ENCODE results near the gene IGFBP2.

DNA sequence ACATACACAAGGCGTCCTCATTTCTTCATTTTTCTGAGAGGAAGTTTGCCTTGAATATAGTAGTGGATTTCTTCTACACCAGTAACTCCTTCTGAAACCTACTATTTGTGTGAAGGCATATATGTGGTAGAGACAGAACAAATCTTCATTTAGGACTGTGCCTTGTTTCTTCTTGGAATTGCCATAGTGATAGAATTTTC lies 3.1 kb upstream of the FN1 start:
- RRBS: no CpG with 5 or more reads among the region's 1 CpG

DNA sequence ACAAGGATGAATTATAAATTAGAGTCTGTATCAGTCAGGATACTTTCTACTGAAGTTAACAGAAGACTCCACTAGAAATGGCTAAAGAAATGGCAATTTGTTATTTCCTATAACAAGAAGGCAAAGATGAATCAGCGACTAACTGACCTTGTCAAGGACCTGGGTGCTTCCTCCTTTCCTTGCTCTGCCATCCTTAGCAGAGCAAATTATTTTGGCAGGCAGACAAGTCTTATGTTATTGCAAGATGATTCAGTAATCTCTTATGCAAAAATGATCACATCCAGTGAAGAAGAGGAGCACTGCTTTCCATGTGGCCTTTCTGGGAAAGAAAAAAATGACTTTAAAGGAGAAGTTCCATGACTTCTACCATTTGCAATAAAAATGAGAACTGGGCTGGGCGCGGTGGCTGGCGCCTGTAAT lies 265.0 kb upstream of the FN1 start:
- RRBS: no CpG with 5 or more reads among the region's 4 CpGs

DNA sequence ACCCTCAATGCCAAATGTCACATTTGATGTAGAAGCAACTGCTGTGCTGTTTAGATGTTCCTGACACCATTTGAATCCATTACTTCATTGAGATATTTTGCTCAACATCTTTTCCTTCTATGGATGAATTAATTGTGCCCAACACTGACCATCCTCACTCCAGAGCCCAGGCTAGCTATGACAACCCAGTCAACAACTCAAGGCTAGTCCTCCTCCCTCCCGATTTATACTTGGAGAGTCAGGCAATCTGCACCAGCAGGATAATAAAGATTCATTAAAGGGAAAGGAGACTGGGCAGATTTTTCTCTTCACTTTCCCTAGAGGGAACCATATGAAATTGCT lies 240.2 kb downstream of the MREG start:
- RRBS: no CpG with 5 or more reads among the region's 1 CpG

GRCh38 chr2:215900354-215900688 lies 113.0 kb downstream of the MREG start:
- RRBS: no CpG with 5 or more reads among the region's 3 CpGs

GRCh38 chr2:216048616-216049006 lies 33.0 kb downstream of the PECR start:
- RRBS: no CpG with 5 or more reads among the region's 7 CpGs

DNA sequence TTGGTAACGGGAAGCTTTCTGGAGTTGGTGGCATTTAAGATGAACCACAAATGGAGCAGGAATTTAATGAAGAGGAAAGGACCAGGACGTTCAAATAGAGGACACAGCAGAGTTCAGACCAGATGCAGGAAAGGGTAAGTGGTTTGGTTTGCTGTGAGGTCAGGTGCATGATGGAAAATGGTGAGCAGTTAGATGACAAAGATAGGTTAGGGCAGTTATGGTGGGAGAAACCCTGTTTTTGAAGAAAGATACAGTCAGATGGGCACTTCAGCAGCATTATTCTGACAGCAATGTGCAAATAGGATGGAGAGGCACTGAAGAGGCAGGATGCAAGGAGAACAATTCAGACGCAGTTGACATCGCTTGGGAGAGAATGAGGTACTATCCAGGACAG lies 111.5 kb downstream of the XRCC5 start:
- RRBS: no CpG with 5 or more reads among the region's 4 CpGs

GRCh38 chr2:216372709-216373362 lies 553 bp upstream of the MARCHF4 start:
- RRBS: no CpG with 5 or more reads among the region's 6 CpGs

DNA sequence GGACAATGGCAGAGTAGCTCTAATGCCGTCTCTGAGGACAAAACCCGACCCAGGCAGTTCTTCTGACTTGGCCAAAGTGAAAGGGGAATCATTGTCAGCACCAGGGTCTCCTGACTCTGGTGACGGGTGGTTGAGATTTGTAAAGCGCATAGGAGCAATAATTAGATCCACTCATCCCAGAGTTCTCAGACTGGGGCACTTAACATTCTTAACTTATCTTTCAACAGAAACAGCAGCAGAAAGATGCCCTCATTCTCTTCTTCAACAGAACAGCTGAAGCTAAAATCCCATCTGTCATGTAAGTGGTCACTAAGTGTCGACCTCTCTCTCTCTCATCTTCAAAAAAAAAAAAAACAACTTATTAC lies 34.3 kb upstream of the RPL37A start:
- RRBS: no CpG with 5 or more reads among the region's 5 CpGs

- RRBS: 4% methylated on average over 1 of the region's 13 CpGs
These were observed 511 bp upstream of the RPL37A start for GRCh38 chr2:216498087-216498579.

DNA sequence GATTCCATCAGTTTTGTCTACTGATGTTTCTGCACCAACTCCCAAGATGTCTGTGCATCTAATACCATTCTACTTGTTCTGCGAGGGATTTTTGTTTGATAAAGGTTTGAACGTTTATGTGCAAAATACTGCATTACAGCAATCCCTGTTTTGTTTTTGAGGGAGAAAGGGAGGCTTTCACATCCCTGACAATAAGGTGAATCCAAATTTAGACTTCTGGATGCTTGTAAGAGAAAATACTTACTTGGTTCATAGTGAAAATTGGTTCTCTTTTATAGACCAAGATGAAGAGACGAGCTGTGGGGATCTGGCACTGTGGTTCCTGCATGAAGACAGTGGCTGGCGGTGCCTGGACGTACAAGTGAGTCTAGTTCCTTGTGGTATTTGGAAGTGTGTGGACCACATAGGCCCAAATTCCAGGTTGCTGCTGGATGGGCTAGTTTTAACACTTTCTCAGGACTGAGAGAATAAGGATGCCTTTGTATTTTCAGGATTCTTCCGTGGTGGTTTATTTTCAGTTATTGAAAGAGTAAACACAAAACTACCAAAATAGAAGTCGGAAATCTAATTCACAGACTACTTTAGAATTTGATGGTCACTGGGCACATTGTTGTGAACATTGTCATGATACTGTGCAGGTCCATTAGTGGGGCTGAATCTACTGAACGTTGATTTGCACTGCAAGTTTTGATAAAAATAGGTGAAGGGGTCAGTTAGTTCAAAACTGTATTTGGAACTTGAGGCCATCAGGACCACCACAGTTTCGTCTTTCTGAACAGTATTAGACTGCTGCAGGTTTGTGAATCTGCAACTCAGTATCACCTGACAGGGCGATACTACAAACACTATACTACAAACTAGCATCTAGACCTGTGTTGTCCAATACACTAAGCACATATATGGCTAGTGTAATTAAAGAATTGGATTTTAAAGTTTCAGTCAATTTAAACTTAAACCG lies 1.3 kb downstream of the RPL37A start:
- RRBS: no CpG with 5 or more reads among the region's 11 CpGs

DNA sequence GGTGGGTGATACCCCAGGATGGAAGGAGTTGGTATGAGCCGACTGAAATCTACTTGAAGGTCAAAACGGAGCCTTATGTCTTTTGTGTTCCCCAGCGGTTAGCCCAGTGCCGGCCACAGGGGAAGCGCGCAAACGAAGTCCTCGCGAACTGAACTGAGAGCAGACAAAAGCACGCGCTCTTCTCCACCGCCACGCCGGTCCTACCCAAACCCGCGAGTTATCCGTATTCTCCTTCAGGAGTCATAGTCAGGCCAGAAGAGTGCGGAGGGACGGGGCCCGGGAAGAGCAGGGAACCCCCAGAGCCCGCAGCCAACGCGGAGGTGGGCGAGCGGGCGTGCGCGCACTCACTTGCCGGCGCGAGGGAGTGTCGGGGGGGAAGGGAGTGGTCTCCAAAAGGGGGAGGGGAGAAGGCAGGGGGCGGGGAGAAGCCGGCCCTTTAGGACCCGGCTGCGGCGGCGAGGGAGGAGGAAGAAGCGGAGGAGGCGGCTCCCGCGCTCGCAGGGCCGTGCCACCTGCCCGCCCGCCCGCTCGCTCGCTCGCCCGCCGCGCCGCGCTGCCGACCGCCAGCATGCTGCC lies at the start of gene IGFBP2:
Gene IGFBP2, plus strand, starts transcription at position 465 of the 576 bp plus-strand sequence.
- RRBS: 2% methylated on average over 27 of the region's 57 CpGs

DNA sequence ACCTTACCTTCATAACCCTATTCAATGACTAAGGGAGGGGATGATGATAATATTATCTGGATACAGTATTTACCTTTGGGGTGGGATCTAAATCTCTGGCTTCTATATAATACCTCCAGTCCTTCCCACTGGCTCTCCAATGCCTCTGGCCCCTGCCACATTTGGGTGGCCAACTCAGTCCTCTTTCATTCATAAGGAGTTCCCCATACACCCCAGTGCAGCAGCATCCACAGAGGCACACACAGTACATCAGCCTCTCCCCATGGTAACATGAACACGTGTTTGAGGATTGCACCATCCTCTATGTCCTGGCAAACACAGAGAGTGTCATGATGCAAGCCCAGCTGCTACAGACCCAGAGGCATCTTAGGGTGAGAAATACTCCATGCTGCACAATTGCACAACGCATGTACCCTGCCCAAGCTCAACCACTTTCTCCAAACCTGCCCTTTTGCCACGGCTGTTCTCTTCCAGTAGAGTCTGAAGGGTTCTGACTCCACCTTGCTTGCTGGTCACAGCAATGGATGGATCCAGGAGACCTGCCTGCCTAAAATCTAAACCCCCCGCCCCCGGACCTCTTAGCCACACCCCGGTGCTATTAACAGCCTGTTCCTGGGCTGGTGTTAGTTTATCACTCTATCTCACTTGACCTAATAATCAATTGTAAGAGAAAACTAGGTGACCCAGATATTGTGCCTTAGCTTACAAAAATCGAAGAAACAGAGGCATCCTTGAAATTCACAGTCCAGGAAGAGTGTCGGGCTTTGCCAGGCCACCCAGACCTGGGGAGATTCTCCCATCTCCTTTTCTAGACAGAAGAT lies 11.4 kb downstream of the IGFBP5 start:
- RRBS: no CpG with 5 or more reads among the region's 8 CpGs

DNA sequence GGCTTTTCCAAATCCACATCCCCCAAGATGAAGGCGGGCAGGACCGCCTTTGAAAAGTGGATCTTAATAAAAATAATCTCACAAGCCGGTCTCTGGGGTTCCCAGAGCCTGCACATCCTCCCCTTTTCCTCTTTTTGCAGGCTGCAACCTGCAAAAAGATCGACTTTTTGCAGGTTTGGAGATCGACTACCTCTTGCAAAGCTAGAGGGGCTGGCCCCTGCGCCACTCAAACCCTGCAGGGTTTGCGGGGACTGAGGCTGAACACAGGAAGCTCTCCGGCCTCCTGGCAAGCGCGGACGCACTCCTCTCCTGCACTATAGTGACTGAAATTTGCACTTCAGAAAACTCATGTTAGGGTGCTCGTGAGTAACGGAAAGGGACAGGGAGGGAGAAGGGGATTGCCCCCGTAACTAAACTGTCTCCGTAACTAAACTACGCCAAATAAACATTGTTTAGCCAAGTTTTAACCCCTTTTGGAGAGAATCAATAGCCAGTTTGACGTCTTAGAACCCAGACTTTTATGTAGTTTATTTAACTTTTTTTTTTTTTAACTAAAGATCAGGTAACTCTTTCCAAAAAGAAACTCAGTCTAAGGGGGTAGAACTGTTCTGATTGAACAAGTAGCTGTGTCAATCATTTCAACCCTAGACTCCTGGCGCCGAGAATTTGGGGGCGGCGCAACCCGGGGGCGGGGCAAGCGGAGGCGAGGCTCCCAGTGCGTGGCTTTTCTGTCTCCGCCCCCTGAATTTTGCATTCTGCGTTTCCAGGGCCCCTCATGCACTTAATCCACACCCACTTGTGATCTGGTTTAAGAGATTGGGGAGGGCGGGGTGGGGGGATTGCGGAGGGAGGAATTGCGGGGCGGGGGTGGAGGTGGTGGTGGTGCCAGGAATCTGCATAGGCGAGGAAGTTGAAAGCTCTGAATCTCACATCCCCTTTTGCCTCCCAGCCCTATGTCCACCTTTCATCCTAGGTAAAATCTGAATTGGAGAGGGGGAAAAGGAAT lies 2.4 kb downstream of the IGFBP5 start:
- RRBS: 3% methylated on average over 1 of the region's 33 CpGs

DNA sequence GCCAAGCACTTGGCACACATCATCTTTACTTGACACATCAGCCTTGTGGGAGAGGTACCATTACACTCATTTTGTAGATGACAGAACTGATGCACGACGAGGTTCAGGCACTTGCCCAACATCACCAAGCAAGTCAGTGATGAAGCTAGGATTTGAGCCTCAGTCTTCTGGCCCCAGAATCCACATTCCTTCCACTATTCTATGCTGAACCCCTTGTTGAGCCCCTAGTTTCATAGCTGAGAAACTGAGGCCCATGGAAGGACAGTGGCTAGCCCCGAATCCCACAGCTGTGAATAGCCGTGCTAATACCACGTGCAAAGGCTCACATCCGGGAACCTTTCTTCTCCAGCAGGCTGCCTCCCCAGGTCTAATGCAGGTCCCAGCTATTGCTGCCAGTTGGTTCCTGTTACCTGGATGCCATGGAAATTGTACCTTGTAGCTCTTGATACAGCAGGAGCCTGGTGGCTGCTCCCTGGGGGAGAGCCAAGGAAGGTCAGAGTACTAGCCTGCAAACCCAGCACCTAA lies 30.6 kb downstream of the TNP1 start:
- RRBS: no CpG with 5 or more reads among the region's 6 CpGs

DNA sequence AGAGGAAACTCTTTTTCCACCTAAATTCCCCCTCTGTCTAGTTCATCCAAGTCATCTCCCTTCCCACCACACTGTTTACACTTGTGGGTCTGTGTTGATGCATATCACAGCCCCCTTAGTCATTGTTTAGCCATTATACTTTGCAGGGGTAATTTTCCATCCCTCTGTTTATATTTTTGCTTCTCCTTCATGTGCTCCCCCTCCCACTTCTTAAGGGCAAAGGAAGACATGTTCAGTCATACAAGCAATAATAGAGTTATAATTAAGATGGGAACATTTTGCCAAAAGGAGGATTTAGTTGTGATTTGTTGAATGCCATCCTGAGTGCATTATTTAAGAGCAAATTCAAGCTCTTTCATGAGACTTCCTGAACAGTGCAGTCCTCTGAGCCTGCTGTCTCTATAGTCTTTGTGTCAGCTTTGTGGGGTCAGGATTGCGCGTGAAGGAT lies 187.8 kb upstream of the TNP1 start:
- RRBS: no CpG with 5 or more reads among the region's 2 CpGs

DNA sequence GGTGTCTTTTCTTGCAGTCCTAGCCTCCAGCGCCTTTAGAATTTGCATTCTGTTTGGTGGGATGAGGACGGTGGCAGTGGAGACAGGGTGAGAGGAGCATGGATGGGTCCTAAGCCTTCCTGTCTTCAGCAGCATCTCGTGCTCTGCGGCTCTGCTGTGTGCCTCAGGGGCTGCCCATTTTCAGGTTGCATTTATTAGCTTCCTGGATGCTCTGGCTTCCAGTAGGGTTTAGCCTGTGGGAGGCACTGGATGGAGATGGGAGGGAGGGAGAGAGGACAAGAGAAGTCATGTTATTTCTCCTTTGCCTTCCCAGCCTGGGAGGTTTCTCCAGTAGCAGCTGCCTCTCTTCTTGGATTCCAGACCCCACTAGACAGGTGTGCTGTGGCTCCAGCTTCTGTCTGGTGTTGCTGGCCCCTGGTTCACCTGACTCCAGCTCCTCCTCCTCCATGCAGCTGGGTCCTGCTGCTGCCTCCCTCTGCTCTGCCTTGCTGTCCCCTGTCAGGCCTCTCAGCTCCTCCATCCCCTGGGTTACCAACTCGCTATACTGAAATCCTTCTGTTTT lies 188.8 kb upstream of the TNP1 start:
- RRBS: no CpG with 5 or more reads among the region's 5 CpGs

GRCh38 chr2:217075387-217075632 lies 215.4 kb upstream of the TNP1 start:
- RRBS: no CpG with 5 or more reads among the region's 2 CpGs

DNA sequence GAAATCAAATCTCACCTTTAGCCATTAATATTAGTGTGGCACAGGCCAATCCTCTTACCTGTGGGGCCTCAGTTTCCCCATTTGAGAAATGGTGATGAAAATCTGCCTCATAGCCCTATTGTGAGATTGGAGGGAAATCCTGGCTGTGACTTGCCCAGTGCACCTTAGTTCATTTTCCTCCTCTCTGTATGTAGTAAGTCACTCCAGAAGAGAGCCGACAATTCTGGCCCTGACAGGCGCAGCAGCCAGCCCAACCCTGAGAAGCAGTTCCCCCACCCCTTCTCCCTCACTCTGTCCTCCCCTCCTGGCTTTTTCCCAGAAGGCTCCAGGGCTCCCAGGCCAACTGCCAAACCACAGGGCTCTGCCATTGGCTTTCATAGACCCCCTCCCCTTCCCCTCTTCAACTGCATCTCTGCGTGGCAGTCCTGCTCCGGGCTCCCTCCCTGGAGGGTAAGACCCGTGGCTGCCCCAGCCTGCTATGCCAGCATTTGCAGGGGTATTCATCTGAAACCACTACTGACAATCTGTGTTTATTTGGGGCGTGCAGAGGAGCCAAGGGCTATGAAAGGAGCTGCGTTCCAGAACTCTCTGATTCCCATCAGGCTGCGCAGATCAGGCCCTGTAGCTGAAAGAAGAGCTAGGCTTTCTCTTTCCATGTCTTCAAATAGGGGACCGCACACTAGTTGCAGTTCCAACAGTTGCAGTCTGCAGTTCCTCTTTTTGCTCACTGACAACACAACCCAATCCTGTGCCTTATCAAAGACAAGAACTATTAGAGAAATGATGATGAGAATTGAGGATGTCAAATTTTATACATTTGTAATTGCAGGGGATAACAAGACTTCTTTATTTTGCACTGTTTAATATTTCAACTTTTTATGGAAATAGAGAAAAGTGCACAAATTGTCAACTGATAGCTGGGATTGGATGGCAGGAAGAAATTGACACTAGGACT lies 388.6 kb upstream of the TNP1 start:
- RRBS: no CpG with 5 or more reads among the region's 9 CpGs

GRCh38 chr2:217249558-217249818 lies 389.6 kb upstream of the TNP1 start:
- RRBS: no CpG with 5 or more reads among the region's 1 CpG

- RRBS: no CpG with 5 or more reads among the region's 8 CpGs
These were observed 207.7 kb downstream of the TNS1 start for GRCh38 chr2:217795060-217795608.

Measured in T47D (cell line).